Ureter (tissue), 1 donor: Measurements from ENCODE around the genes SLC39A3 and FZR1.

- PRO-cap = no peak
Measured at GRCh38 chr19:2446202-2446739, 10.5 kb downstream of the LMNB2 start.

DNA sequence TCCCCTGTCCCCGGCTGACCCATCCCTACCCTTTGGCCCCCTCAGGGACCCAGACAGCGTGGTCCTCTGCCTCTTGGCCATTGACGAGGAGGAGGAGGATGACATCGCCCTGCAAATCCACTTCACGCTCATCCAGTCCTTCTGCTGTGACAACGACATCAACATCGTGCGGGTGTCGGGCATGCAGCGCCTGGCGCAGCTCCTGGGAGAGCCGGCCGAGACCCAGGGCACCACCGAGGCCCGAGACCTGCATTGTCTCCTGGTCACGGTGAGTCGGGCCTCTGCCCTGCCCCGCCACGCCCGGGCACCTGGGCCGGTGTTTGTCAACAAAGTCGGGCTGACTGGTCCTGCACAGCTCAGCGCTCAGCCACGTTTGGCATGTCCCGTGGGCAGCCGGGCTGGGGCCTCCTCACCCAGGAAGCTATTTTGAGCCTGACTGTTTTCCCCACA lies 1.1 kb downstream of the GADD45B start:
- PRO-cap = no peak

GRCh38 chr19:2488360-2489568 lies 12.8 kb downstream of the GADD45B start:
- PRO-cap = no peak

DNA sequence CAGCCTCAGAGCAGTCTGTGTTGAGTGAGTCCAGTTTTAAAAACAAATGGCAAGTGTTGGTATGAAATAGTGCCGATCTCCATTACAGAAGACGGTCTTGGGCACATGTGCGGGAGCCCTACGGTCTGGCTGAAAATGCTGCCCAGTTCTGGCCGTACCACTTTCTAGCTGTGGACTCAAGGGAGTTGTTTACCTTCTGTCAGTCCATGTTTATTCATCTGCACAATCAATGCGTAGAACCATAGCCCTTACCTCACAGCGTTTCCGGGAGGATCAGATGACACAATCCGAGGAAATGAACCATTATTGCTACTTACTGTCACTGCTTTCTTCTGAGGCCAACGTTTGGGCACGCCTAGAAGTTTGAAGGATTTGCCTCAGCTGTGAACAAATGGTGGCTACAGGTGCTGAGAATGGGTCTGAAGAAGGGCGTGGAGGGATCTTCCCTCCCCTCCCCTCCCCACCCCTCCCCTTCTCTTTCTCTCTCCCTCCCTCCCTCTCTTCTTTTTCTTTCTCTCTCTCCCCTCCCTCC lies 31.2 kb downstream of the GADD45B start:
- PRO-cap = no peak

GRCh38 chr19:2539796-2540374 lies 64.0 kb downstream of the GADD45B start:
- PRO-cap = no peak

- PRO-cap = no peak
Measured at GRCh38 chr19:2575942-2576595, 100.1 kb downstream of the GADD45B start.

GRCh38 chr19:2587886-2588867 lies 112.2 kb downstream of the GADD45B start:
- PRO-cap = no peak

DNA sequence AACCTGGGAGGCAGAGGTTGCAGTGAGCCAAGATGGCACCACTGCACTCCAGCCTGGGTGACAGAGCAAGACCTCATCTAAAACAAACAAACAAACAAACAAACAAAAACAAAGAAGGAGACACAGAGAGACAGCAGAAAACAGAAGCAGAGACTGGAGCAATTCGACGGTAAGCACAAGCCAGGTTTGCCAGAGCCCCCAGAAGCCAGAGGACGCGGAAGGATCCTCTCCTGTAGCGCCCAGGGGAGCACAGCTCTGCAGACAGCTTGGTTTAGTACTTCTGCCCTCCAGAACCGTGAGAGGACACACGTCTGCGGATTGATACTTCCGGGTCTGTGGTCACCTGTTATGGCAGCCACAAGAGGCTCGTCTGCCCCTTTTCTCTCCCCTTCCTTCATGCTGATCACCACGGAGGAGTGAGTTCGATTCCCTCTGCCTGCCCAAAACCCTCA lies 80.9 kb downstream of the GNG7 start:
- PRO-cap = no peak

- PRO-cap = unidirectional peak, minus-strand start at chr19:2740017
Measured at GRCh38 chr19:2739846-2740516, at the start of gene SLC39A3. Gene SLC39A3, minus strand, starts transcription at chr19:2740017.

DNA sequence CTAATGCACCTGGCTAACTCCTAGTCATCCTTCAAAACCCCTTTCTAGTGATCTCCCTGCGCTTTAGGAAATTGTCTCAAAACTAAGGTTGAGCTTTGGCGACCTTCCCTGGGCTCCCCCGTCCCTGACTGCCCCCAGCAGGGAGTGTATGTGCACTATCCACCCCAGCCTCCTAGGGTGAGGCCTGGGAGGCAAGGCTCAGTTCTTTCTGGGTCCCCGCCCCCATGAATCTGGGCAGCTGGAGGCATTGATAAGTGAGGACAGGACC lies 356 bp downstream of the TLE6 start:
- PRO-cap = no peak

DNA sequence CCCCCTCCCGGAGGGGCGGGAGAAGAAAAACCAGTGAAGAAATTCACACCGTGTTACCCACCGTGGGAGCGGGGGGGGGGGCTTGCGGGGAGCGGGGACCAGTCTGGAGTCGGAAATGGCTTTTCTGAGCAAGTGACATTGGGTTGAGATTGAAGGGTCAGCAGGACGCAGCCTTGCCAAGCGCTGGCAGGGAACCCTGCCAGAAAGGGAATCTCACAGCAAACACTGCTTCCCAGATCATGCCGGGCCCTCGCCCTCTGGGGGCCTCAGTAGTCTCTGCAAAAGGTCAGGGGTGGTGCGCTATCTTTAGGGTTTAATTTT lies 369 bp upstream of the TLE2 start:
- PRO-cap = no peak

DNA sequence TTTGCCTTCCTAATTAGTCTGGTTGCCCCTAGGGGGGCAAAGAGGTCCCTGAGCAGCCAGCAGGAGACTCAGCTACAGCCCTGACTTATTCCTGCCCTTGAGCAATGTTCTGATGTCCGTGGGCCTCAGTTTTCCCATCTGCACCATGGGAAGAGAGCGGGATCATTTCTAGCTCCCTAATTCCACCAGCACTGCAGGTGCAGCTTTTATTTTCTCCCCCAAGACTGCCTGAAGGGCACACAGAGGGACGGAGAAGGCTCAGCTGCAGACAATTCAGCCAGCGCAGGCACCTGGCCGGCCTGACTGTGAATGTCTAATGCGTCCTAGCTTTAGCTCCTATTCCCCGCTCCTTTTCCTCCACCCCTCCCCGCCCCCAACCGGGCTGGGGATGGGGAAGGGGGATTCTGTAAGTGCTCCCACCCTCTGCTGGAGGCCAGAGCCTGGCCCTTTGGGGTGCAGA lies 16.2 kb downstream of the TLE5 start:
- PRO-cap = no peak

DNA sequence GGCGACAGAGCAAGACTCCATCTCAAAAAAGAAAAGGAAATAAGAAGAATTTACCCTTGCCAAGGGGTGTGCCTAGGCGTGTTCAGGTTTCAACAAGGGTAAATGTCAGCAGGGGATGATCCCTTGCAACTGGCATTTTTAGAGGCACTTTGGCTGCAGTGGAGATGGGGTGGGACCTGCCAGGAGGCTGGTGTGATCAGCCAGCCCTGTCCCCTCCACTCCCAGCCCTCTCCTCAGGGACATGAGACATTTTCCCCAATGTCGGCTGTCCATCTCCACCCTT lies 11.4 kb downstream of the TLE5 start:
- PRO-cap = no peak

DNA sequence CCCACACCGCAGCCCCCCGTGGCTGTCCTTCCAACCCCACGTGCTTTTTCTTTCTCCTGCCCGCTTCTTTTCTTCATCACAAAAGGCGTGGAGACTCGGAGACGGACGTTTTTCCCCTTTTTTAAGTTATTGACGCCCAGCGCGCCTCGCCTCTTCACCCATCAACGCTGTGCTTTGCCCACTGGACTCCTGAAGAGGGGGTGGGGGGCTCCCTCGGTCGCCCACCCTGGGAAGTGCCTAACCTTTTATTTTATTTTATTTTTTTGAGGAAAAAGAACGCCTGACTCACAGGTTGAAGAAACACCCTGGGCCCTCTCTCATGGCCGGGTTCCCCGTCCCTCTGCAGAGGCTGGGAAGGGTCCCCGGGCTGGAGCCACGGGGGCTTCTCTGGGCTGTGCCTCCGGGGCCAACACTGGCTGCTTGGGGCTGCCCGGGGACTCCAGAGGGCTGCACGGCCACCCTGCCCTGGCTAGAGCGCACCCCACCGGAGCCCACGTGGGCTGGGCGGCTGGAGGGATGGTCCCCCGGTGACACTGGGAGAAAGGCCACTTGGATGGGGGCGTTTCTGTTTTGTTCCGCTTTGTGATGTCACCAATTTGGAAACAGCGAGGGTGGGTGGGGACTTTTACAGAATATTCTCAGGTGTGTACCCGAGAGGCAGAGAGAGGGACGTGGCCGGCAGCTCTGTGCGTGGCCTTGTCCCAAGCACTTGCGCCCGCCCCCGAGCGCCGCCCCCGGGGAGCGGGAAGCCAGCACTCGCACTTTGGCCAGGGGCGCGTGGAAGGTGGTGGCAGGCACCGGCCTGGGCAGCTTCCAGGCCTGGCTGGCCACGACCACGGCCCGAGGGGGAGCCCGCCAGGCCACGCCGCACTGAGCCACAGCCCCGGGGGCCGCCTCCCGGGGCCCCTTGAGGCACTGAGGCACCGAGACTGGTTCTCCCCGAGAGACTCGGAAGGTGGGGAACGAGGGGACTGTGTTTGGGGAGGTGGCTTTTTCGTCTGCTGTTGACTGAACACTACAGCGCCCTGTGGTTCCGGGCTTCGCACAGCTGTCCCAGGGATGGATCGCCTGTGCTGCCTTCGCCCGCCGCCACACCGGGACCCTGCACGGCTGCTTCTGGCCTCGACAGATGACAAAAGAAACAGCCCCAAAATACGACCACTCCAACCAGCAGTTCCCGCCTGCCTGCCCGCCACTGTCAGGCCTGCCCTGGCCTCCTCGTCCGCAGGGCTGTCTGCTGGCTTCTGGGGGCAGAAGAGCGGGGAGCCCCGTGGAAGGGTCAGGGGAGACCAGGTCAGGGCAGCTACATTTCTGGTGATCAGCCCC lies 13.8 kb upstream of the GNA15 start:
- PRO-cap = no peak

DNA sequence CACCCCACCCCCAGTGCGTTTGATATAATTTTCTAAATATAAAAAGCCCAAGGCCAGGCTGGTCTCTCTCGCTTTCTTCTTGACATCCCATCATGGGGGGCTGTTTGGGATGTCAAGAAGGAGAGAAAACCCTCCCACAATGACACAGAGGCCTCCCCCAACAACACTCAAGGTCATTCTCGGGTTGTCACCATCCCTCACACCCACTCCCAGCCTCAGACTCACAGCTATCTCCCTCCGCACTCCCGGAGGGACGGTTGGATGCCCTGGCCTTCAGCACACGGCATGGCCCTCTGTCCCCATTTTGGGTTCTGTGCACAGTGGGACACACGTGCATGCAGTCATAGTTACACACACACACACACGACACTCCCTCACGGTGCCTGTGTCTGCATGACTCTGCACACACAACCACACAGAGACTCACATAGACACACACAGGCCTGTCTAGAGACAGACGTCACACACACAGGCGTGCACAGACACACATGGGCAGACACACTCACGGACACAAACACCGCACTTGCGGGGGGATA lies 4.8 kb upstream of the NFIC start:
- PRO-cap = no peak

GRCh38 chr19:3366835-3367063 lies 366 bp downstream of the NFIC start:
- PRO-cap = no peak

DNA sequence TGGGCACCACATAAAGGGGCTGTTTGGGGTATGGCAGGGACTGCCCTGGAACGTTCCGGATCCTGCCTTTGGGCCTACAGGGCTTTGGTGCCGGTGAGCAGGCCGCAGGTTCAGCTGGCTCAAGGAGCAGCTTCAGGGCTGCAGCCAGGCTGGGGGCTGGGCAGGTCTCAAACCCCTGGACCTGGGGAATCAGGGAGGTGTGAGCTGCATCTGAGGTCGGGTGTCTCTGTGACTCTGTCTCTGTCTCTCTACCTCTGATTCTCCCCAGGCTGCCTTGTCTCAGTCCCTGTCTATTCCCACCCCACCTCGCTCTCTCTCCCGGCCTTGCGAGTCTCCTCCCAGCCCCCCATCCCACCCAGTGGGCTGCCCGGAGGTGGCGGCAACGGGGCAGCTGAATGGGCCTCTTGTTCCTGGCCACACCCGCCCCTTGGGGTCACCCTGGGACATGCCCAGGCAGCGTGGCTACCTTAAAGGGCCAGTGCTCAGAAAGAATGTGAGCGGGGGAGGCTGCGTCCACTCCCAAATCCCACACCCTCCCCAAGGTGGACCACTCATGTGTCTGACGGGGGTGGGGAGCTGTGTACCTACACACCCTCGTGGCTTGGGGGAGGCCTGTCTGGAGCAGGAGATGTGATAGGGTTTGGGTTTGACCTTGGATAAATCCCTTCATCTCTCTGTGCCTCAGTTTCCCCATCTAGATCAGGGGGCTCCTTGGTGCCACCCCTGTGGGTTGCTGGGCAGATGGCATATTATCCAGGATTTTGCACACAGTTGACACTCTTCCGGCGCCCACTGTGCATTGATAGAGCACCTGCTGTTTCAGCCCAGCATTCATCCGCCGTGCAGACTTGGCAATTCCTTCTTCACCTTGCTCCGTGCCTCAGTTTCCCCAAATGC lies 31.2 kb downstream of the NFIC start:
- PRO-cap = no peak

- PRO-cap = no peak
Measured at GRCh38 chr19:3457771-3458167, 22.6 kb downstream of the SMIM24 start.

DNA sequence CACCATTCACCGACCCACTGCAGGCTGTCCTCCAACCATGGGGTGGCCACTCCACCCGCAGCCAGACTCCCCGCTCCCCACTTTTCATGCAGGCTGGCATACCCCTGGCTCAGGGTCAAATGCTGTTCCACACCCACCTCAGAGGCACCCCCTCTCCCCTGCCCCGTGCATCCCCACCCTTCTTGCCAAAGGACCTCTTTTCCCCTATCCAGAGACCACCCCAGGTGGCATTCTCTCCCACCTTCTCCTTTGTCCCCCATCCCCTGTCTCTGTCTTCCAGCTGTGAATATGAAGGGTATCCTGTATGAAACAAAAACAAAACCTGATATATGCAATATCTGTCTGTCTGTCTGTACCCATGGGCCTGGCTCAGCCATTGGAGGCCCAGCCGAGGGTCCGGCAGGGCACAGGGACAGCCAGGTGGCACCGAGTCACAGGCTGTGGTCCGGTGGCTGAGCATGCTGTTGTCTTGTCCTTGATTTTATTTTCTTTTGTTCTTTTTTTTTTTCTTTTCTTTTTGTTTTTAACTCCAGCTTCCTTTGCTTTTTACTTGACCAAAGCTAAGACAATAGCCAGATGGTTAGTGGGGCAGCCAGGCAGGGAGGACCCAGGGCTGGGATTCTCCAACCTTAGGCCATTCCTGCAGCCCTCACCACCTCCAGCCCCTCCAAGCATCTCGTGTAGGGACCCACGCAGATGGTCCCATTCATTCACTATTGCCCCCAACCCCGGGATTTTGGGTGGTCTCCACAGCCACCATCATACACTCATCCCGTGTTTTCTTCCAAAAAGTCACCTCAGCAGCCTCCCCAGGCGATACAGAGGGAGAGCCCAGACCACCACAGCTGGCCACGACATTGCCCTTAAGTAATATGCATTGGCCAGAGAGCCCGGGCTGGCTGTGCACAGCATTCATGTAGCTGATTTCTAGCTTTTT lies 14.3 kb downstream of the SMIM24 start:
- PRO-cap = no peak

GRCh38 chr19:3506177-3506555 lies at the start of gene FZR1:
Gene FZR1, plus strand, starts transcription at chr19:3506311.
- PRO-cap = bidirectional peak, plus-strand start at chr19:3506281, minus-strand start at chr19:3506033